Metastatic Pancreatic Carcinoma in the Ovary (tissue), 1 donor: ENCODE measurements around a stretch of chr14.

DNA sequence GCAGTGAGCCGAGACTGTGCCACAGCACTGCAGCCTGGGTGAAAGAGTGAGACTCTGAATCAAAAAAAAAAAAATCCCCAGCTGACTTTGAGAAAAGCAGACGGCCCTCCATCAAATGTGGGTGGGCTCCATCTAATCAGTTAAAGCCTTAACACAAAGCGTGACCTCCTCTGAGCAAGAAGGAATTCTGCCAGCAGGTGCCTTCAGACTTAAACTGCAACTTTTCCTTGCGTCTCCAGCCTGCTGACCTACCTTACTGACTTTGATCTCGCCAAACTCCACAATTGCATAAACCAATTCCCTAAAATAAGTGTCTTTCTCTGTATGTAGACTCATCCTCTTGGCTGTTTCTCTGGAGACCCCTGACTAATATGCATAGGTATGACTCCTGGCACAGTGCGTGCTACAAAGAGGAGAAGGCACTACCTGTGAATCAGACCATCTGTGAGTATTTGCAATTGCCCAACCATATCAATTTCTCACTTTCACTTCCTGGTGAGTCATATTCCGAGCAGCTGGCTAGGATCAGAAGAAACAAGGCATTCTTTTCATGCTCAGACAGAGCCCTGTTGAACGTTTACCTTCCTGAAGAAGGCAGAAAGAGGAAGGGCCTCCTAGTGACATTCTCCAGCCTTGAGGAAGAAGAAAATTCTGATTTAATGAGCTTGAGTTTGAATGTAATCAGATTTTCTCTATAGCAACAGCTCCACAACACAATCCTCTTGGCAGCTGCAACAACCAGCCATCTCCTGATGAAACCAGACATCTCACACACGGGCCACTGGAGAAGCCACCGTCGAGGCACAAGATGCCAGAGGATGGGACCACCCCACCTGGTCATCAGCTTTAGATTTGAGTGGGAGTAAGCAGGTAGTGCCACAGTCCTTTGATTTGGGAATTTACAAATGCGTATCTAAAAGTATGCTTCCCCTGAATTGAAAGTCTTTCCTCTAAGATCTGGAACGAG, 54.2 kb downstream of the CLMN start:
- PRO-cap = bidirectional peak, plus-strand start at position 514 of the sequence, minus-strand start at position 444 of the sequence

- PRO-cap = no peak
Measured at GRCh38 chr14:95389494-95390227, 70.0 kb upstream of the CLMN start.

DNA sequence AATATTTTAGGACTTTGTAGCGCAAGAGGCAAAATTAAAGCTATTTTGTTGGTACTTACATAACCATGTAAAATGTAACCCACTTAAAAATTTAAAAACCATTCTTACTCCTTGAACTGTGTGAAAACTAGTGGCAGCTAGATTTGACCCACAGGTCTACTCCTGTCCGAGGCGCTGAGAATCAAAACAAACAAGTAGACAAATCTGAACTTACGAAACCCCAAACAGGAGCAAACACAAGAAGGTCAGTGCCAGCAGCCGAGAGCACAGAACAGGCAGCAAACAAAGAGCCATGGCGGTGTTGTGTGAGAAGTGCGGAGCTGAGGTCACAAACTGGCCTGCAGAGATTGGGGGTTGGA, 79.1 kb upstream of the CLMN start:
- PRO-cap = no peak

GRCh38 chr14:95519451-95520200, 3.2 kb upstream of the SYNE3 start:
- PRO-cap = no peak

GRCh38 chr14:95520222-95520773, 3.8 kb upstream of the SYNE3 start:
- PRO-cap = no peak

DNA sequence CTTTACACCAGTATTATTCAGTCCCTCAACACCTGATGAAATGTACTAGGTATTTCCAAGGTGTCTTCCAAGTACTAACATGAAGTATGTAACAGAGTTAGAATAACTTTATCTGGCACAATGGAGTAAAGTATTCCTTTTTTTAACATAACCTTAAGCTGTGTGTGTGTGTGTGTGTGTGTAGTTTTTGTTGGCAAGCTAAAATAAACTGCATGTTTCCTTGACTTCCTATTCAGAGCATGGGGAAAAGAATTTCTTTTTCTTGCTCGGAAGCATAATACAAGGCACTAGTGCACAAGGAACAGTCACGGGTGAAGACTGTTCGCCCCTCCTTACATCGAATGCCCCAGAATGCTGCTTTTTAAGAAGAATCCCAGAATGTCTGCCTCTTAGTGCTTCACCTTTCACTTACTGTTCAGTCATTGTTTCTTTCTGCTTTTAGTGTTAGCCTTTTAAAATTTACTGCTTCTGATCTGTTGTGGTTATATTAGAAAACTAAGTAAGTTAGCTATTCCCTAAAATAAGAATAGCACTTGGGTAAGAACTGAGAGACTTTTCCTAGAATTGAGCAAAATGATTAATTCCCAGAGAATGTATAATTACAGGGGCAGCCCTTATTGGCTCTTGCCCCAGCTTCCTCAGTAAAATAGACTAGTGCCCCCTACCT, 7.8 kb upstream of the GLRX5 start:
- PRO-cap = no peak

DNA sequence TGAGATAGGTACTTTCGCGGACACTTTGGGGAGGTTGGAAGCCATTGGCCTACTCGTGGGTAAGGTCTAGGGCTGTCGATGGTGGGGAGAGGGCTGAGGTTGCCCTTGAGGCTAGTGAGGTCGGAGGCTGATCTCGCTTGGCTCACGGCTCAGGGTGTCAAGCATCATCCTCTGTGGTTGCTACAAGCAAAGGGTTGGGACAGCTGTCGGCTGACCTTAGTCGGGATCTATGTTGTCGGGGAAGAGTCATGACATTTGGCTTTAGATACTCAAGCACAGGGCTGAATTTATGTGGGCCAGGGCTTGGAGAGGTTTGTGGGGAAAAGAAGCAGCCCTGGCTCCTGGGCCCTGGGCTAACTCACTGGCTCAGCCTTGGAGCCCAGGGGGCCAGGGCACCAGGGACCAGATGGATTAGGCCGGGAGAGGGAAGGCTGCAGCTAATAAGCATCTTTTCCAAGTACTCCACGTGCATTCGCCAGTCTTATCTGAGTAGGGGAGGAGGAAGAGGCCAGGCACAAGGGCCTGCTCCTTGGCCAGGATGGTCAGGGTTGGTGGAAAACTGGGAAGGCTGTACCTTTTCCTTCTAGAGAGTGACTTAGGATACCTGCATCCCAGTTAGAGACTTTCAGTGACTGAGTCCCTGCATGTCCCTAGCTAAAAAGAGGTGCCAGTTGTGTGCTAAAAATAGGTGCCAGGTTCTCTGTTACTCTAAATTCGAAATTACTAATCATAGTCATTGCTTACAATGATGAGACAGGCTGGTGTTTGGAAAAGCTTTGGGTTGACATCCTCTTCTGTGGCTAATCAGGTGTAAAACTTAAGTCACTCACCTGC, 1.1 kb downstream of the GLRX5 start:
- PRO-cap = no peak

DNA sequence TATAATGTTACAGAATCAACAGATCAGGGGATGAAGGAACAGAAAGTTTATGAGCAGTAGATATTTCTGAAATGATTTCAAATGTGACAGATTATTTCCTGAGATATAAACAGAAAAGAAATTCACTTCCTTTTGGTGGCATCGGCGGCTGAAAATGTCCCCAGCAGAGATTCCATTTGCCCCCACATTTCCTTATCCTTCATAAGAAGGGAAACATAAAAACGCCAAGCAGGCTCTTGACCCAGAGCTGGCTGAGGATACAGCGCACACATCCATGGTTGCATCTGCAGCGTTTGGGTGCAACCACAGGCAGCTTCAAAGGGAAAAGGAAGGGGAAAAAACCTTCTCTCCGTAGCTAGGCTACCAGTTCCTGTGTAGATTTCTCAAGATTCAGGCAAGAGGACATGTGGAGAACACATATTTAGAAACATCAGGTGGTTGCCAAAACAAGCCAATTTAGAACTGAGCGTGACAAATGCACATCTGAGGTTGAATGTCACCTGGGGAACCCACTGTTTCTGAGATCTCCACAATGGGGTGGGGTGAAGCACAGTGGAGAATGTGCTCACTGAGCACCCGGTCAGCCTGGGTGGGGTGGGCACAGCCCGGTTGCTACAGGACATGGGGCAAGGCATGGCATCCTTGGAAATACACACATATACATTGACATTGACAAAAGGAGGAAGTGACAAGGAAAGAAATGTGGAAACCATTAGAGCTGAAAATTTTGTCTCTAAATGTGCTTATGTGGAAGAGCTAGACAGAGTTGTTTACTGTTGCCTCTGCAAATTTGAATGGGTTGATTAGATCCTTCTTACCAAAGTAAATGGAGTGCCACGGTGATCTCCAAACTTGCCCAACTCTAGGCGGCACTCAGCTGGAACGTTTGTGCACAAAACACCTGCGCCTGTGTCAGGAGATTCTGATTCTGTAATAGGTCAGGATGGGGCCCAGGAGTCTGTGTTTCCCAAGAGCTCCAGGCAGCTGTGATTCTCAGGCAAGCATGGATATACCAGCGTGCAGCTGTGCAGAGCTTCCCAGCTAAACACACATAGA, 78.2 kb upstream of the BDKRB2 start:
- PRO-cap = no peak

DNA sequence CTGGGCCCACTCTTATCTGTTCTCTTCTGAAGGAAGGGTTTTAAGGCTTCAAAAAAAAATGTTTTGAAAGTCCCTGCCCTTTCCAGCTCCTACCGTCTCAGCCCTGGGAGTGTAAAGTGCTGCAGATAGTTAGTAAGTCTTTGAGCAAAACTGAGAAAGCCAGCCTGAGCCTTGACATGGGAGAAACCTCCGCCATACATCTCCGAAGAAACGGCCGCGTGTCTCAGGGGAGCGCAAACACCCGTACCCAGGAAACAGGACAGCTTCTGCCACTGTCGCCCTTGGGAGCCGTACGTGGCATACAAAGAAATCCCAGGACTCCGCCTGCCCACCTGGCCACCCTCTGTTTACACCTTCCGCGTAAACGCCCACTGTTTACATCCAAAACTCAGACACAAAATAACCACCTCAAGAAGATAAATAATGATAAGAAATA, 541 bp upstream of the BDKRB2 start:
- PRO-cap = no peak

- PRO-cap = no peak
Measured at GRCh38 chr14:96205668-96206286, 1.1 kb downstream of the BDKRB2 start.

DNA sequence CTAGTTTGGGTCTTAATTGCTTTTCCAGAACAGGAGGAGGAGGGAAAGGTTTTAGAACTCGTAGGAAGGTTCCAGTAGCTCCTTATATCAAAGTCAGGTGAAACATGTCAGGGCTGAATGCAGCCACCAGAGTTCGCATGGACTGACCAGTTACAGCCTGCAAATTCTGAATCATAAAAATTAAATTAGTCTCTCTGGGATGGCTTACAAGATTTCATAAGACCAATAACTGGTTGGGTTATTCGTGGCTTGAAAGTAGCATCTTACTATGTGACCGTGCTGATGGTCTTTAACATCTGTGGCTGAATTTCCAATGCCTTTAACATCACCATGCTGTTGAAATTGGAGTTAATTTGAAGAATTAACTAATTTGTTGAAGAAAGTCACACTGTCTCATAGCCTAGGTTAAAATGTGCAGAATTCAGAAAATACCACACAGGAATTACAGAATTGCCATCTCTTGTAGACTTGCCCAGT, 509 bp downstream of the BDKRB1 start:
- PRO-cap = no peak

- PRO-cap = no peak
Measured at GRCh38 chr14:96282189-96282814, 26.3 kb downstream of the BDKRB1 start.

- PRO-cap = no peak
Measured at GRCh38 chr14:96663557-96663847, 133.7 kb upstream of the VRK1 start.

GRCh38 chr14:98351637-98351916, 920.4 kb downstream of the BCL11B start:
- PRO-cap = no peak

GRCh38 chr14:99170199-99170544, 101.8 kb downstream of the BCL11B start:
- PRO-cap = no peak

DNA sequence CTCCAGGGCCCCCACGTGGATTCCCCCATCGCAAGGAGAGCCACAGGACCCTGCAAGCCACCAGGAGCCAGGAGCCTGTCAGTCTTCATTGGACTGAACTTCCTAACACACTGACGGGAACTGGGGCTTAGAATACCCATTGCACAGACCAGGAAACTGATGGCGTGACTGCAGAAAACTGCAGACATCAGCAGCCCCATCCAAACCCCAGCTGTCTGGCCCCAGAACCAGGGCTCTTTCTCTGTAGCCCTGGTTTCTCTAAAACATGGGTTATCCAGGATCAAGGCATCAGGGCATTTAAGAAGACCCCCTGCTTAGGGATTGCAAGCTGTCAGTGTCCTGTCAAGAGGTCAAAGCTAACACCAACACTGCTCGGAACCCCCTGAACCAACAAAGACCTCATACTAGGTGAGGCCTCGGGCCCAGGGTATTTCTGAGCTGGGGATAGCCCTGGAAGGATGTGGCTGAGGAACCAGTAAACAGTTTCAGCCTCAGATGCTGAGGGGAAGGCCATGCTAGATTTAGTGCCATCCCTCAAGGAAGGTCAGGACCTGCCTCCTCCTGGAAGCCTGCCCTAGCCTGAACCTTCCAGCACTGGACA, 39.3 kb downstream of the BCL11B start:
- PRO-cap = no peak

DNA sequence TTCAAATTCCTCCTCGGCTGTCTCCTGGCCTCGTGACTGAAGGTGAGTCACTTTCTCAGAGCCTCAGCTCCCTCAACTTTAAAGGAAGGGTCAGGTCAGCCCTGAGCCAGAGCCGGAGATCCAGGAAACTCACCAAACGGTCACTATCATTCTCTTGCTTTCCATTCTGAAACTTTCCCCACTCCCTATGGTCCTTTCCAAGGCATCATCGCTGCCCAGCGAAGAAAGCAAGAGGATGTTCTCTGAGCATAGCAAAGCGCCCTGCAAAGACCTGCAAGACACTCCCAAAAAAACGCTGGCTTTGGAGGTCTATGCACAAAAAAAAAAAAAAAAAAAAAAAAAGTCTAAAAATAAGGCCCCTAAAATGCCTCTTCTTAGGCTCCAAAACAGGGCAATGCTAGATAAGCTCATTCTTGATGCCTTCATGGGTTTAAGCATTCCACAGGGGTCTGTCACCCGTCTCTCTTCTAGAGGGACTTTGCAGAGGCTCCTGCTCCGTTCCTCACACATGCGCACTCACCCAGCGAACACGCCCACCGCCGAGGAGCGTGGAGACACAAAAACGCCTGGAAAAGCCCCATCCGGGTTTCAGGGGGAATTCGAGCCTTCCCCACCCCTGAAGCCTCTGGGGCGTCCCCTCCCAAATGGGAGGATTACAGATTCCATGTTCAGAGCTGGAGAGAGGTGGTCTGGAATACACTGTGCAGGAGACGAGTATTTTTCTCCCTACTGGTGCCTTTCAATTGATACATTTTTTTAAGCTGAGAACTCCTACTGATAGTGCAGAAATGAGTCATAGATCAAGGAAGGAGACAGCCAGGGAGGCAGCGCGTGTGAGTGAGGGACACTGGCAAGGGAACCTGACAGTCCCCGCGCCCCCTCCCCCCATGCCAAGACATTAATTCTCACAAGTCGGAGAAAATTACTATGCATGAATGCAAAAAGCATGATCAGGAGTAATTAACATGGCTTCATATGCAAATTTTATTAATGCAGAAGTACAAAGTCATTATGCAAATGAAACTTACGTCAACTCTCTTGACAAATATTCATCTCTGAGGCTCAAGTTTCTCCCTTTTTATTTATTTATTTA, 37.1 kb downstream of the BCL11B start:
- PRO-cap = no peak

DNA sequence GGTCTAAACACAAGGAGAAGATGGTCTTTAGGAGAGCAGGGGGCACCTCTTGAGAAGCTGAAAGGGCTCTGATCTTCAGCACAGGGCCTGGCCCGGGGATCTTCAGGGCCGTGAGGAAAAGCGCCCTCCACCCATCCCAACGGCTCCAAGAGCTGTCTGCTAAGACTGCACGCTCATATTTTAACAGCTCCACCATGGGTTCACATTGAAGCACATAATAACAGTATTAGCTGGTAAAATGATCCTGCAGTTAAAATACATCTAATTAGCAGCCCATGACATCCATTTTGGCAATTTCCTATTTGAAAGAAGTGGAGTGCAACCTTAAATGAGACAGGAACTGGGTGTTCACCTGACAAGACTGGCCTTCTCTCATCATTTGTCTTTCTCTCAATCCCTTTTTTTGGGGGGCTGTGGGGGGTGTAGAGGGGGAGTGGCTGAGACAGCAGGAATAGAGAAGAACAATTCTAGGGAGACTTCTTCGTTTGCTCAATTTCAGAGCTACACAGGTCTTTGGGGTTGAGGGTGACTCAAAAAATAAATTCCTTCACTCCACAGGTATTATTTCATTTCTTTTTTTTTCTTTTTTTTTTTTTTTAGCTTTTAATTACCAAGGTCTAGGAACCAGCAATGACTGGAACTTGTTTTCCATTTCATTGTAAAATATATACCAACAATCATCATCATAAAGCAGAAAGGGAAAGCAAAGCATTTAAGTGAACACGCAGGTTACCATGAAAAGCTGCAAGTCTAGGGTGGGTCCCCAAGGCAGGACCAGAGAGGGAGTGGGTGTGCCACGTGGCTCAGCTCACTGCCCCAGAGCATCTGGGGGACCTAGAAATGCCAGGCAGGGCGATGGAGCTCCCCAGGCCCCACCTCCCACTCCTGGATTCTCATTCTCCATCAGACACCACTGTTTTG, 35.1 kb downstream of the BCL11B start:
- PRO-cap = no peak

DNA sequence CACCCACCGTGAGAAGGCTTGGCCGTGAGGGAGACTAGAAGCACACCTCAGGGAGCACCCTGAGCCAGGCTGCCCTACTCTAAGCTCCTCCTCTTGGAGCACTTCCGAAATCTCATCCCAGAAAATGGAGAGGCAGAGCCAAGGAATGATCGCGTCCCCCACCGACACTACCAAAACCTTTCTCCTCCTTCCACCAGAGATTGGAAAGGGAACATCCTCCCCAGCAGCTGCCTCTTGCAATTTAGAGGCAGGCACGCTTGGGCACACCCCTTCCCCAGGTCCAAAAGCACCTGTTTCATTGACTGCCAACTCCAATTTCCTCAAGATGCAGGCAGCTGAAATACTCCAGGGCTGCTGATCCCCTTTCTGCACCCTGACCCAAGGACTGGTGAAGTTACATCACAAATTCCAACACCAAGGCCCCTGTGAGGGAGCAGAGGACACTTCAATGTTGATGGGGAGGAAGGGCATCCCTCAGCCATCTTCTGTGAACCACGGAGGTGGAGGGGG, 33.9 kb downstream of the BCL11B start:
- PRO-cap = no peak

GRCh38 chr14:99248742-99249211, 23.2 kb downstream of the BCL11B start:
- PRO-cap = no peak